Right atrium auricular region (tissue), 2 donors: ENCODE results near the genes CGB2, C19orf73 and DKKL1.

DNA sequence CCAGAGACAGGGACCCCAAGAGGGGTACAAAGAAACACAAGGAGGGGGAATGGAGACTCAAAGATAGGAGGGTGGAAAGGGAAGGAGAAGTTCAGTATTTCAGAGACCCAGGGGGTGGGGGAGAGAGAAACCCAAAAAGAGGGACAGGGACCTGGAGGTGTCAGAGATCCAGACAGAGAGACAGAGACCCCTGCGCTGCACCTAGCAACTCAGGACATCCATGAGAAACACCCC, 219 bp upstream of the ENSG00000268655 start:
- PRO-cap, result no peak
- RAMPAGE, long total RNA, 2 experiments, result no peak in any of the 2 experiments

DNA sequence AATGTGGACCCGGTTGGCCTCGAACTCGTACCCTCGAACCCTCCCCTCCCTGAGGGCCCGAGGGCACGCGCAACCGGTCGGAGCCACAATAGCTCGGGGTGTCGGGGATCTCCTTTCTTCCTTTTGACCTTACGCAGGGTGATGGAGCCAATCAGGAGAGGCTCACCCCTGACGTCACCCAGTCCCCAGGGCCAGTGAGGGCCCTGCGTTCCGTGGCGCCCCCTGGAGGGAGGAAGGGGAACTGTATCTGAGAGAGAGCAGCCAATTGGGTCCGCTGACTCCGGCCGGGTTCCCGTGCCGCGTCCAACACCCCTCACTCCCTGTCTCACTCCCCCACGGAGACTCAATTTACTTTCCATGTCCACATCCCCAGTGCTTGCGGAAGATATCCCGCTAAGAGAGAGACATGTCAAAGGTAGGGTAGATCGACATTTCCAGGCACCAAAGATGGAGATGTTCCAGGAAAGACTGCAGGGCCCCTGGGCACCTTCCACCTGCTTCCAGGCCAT, at the start of gene CGB2:
TSS of gene CGB2 (plus strand) at position 201 of the 509 bp plus-strand sequence.
- PRO-cap, result no peak
- RAMPAGE, long total RNA, 2 experiments, result no peak in any of the 2 experiments

- PRO-cap, result no peak
- RAMPAGE, long total RNA, 2 experiments, result no peak in any of the 2 experiments
These were observed 536 bp downstream of the NTF4 start for GRCh38 chr19:49064075-49064489.

DNA sequence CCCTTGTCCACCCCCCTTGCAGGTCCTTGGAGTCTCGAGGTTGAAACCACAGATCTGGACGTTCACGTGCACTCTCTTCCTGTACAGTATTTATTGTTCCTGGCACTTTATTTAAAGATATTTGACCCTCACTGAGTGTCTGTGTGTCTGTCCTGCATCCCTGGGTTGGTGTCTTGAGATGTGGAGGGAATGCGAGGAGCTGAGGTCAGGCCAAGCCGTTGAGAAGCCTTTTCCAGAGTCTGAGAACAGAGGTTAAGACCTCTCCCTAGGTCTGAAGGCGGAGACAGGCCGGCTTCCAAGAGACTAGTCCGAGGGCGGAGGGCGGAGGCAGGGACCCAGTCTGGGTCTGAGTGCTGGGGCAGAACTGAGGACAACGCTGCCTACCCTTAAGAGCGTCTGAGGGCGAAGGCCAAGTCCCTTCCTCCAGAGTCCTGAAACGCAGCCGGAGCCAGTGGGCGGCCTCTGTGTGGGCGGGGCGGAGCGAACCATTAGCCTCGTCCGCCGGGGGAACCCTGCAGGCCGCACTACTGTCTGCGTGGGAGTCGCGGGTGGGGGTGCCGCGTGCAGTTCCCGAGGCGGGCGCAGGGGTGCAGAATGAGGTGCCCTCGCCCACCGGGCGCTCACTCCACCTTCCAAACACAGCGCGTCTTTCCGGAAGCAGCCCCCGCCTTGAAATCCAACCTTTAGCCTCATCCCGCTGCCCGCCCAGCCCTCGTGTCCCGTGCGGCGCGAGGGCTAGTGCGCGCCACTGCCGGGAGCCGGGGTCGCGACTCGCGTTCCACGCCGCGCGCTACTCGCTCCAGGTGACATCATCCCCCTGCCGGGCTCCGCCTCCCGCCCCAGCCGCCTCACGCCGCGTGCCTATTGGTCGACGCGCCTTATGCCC, at the start of gene C19orf73:
TSS of gene C19orf73 (minus strand) at position 814 of the 886 bp plus-strand sequence.
- PRO-cap, result bidirectional peak, plus-strand start at position 566 of the sequence, minus-strand start at position 398 of the sequence; bidirectional peak, plus-strand start at position 745 of the sequence, minus-strand start at position 750 of the sequence; unidirectional peak, minus-strand start at position 805 of the sequence
- RAMPAGE, long total RNA, 2 experiments, result start-site peak on the minus strand in 2 of 2 experiments, centred at positions 796 to 806 of the sequence, 17 to 37 reads per replicate

DNA sequence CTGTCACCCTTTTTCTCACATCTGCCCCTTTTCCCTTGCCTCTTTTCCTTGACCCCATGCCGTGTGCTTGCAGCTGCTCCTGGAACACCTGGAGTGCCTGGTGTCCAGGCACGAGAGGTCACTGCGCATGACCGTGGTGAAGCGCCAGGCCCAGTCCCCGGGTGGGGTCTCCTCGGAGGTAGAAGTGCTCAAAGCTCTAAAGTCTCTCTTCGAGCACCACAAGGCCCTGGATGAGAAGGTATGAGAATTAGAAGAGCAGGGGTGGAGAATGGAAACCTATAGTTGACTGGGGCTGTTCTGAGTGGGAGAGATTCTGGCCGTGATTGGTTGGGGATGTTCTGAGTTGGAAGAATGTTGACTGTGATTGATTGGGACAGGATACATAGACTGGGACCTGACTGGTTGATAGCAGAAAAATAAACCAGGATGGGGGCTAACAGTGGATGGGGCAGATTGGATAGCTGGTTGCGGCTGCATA, 9.5 kb downstream of the PPFIA3 start:
- PRO-cap, result no peak
- RAMPAGE, long total RNA, 2 experiments, result no peak in any of the 2 experiments

- PRO-cap, result bidirectional peak, plus-strand start at chr19:49158351, minus-strand start at chr19:49158281
- RAMPAGE, long total RNA, 2 experiments, result no peak in any of the 2 experiments
These were observed 528 bp downstream of the TRPM4 start for GRCh38 chr19:49158066-49158573.

DNA sequence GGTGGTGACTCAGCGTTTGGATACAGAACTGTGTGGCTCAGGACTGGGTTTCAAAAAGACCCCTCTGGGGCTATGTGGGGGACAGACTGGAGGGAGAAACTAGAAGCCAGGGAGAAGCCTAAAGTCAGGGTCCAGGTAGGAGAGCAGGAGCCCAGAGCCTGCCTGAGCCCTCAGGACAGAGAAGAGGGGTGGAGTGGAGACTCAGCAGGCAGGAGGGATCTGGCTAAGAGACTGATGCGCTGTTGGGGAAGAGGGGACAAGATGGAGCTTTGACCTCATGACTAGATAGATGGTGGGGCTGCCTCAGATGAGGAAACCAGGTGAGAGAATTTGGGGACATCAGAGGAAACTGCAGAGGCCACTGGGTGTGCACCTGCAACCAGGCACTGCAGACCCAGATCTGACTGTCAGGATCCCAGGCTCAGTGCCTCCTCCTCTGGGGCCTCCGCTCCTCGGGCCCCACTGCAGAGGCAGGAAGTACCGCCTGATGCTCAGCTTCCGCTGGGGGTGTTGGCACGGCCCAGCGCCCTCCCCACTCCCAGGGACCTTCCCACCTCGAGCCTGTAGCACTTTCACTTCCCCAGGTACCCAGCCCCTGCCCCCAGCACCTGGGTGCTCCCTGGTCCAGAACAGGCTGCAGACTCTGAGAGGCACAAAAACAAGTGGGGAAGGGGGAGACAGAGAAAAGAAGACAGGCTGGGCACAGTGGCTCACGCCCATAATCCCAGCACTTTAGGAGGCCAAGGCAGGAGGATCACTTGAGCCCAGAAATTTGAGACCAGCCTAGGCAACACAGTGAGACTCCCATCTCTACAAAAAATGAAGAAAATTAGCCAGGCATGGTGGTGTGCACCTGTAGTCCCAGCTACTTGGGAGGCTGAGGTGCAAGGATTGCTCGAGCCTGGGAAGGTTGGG, 1.4 kb upstream of the CD37 start:
- PRO-cap, result no peak
- RAMPAGE, long total RNA, 2 experiments, result no peak in any of the 2 experiments

DNA sequence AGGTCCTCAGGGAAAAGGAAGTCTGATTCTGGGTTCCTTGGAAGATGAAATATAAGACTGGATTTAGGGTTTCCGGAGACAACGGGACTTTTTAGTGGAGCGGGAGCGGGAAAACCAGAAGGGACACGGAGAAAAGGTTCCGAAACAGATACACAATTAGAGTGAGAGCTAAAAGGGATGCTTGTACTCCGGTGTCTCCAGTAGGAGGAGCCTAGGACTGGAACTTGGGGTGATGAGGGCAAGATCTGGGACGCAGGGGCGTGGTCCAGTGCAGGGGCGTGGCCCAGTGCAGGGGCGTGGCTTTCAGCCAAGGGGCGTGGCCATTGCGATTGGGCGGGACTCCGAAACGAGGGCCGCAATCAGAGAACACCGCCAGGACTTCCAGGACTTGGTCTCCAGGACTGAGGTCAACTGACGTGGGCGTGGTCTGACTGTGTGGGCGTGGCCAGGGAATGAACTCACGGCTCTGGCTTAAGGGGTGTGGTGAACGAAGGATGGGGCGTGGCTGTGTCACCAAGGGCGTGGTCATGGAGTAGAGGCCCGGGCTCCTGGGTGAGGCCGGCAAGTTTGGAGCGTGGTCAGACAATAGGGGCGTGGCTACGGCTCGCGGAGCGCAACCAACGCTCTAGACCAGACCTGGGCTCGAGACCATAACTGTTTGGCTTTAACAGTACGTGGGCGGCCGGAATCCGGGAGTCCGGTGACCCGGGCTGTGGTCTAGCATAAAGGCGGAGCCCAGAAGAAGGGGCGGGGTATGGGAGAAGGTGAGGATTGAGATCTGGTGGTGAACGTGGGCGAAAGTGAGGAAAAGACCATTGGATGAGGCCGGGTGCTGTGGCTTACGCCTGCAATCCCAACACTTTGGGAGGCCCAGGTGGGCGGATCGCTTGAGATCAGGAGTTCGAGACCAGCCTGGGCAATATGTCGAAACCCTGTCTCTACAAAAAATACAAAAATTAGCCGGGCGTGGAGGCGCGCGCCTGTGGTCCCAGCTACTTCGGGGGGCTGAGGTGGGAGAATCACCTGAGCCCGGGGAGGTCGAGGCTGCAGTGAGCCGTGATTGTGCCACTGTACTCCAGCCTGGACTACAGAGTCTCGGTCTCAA, at the start of gene DKKL1:
TSS of gene DKKL1 (plus strand) at position 633 of the 1,105 bp plus-strand sequence.
- PRO-cap, result bidirectional peak, plus-strand start at position 564 of the sequence, minus-strand start at position 213 of the sequence
- RAMPAGE, long total RNA, 2 experiments, result no peak in any of the 2 experiments

DNA sequence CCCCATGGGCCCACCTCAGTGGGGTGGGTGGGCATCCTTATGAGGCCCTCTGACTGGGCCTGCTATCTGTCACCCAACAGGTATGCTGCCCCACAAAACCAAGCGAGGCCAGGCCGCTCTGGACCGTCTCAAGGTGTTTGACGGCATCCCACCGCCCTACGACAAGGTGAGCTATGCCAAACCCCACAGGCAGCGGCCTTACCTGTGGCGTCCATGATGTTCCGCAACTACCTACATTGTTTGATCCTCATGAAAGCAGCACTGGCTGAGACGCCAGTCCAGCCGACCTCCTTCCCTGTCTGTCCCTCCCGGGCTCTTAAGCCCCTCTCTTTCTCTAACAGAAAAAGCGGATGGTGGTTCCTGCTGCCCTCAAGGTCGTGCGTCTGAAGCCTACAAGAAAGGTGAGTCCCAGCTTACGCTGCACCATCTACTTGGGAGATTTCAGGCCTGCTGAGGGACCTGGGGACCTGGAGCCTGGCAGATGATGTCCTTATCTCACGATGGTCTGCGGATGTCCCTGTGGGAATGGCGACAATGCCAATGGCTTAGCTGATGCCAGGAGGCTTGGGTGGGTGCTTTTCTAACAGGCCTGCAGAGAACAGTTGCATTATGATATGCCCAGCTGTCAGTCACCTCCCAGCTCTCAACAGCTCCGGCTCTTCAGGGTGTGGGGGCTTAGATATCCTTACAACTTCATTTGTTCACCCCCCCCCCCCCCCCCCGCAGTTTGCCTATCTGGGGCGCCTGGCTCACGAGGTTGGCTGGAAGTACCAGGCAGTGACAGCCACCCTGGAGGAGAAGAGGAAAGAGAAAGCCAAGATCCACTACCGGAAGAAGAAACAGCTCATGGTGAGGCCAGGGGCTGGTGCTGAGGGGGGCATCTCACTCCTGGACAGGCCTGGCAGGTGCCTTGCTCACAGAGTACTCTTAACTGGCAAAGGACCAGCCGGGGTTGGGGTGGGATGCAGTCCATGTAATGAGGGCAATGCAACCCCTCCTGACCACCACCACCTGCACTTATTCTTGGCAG, 3.6 kb downstream of the RPL13A start:
- PRO-cap, result no peak
- RAMPAGE, long total RNA, 2 experiments, result start-site peak on the plus strand in 1 of 2 experiments, centred at position 122 of the sequence, 945 reads per replicate

- PRO-cap, result no peak
- RAMPAGE, long total RNA, 2 experiments, result no peak in any of the 2 experiments
These were observed 3.1 kb downstream of the RPS11 start for GRCh38 chr19:49499246-49499829.

- PRO-cap, result no peak
- RAMPAGE, long total RNA, 2 experiments, result no peak in any of the 2 experiments
These were observed 6.1 kb downstream of the PRR12 start for GRCh38 chr19:49596752-49597798.

DNA sequence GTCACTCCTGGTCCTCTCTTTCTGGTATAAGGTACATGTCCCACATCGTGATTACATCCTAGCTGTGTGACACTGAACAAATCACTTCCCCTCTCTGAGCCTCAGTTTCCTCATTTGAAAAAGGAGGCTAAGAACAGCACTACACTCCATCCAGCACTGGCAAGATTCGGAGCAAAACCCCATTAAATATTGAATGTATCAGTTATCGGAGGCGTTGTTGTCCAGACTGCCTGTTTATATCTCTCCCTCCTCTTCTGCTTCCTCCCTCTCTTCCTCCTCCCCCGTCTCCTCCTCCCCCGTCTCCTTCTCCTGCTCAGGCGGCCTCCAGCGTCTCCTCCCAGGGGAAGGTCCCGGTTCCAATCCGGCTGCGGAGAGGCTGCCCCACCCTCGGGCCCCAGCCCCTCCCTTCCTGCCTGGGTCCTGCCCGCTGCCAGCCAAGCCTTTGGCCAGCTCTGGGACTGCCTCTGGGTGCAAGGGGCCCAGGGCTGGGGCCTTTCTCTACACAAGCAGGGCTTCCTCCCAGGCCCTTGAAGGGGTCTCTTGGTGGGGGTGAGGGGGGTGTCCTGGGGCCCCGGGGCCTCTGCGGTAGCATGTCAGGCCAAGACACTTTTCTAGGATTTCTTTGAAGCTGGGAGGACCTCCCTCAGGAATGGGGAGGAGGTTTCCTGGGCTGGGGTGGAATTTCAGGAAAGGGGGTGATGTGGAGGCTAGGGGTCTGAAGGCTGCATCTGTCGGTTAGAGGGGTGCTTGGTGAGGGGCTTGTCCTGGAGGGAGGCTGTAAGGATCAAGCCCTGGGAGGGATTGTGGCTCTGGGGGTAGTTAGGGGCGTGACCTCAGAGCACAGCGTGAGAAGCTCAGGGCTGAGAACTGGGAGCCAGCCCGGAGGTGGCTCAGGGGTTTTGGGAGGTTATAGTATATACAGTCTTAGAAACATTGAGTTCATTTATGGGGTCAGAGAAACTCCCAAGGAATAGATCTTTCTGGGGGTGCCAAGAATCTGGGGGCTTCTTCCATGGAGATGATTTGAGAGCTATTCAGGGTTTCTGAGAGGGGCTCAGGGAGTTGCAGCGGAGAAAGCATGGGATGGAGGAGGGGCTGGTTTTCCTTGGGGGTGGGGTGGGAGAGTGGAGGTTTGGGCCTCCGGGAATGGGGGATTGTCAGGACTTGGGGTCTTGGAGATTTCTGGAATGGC, 1.7 kb downstream of the RRAS start:
- PRO-cap, result bidirectional peak, plus-strand start at position 445 of the sequence, minus-strand start at position 288 of the sequence; unidirectional peak, plus-strand start at position 836 of the sequence
- RAMPAGE, long total RNA, 2 experiments, result no peak in any of the 2 experiments

GRCh38 chr19:49644468-49645141, 2.6 kb downstream of the SCAF1 start:
- PRO-cap, result no peak
- RAMPAGE, long total RNA, 2 experiments, result no peak in any of the 2 experiments

DNA sequence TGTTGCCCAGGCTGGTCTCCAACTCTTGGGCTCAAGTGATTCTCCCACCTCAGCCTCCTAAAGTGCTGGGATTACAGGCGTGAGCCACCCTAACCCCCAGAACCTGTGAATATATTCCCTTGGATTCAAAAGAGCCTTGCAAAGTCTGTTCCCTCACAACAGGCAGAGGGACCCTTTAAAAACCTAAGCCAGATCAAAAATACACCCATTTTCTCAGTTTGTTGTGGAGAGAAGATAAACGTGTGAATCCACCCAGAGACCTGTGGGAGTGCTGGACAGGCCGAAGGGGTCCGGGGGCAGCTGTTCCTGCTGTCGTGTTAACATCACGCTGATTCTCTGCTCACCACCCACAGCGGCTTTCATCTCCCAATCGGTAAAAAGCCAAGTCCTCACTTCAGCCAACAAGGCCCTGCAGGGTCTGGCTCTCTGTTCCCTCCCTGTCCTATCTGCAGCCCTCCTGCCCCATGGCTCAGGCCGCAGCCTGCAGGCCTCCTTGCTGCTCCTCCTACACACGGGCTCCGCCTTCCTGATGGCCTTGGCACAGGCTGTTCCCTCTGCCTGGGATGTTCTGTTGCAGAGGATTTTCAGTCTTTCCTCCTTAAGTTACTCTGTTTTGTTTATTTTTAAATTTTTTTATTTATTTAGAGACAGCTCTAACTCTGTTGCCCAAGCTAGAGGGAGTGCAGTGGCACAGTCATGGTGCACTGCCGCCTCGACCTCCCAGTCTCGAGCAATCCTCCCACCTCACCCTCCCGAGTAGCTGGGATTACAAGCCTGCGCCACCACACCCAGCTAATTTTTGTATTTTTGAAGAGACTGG, 22.3 kb downstream of the FUZ start:
- PRO-cap, result no peak
- RAMPAGE, long total RNA, 2 experiments, result no peak in any of the 2 experiments

DNA sequence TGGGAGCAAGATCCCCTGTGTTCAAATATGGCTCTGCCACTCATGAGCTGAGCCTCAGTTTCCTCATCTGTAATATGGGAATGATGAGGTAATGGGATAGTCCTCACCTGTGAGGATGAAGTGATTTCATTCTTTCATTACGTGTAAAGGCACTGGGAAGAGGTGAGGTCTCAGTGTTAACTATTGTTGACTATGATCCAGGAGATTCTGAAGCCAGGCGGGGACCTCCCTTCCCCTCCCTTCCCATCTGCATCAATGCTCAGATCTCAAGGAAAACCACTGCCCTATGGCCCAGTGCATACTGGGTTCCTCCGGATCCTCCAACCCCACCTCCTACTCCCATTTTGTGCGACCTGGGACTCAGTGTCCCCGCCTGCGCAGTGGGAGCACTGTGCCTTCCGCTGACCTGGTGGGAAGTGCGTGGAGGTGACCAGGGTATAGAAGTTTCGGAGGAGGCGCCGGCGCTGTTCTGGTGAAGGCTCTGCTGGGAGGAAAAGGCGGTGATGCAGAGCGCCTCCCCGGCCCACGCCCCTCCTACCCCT, 5.0 kb downstream of the FUZ start:
- PRO-cap, result no peak
- RAMPAGE, long total RNA, 2 experiments, result no peak in any of the 2 experiments

- PRO-cap, result no peak
- RAMPAGE, long total RNA, 2 experiments, result no peak in any of the 2 experiments
These were observed 5.8 kb downstream of the PNKP start for GRCh38 chr19:49861514-49862071.

DNA sequence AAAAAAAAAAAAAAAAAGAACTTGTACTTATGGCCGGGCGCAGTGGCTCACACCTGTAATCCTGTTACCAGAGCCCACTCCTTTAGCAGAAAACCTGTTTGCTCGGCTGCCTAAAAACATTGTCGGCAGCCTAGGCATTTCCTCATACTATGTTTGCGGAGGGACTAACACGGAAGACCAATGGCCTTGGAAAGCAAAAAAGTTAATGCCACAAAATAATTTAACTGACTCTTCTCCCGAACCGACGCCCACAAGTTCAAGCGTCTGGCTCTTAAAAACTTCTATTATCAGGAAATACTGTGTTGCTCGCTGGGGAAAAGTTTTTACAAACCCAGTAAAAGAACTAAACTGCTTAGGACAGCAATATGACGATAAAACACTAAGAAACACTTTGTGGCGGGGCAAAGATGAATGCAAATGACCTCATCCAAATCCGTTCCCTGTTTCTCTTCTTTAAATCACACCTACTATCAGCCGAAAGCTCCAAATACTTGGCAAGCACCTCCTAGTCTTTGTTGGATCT, 5.0 kb downstream of the SIGLEC11 start:
- PRO-cap, result no peak
- RAMPAGE, long total RNA, 2 experiments, result no peak in any of the 2 experiments

GRCh38 chr19:49972005-49972429, 11.0 kb upstream of the SIGLEC11 start:
- PRO-cap, result no peak
- RAMPAGE, long total RNA, 2 experiments, result no peak in any of the 2 experiments

DNA sequence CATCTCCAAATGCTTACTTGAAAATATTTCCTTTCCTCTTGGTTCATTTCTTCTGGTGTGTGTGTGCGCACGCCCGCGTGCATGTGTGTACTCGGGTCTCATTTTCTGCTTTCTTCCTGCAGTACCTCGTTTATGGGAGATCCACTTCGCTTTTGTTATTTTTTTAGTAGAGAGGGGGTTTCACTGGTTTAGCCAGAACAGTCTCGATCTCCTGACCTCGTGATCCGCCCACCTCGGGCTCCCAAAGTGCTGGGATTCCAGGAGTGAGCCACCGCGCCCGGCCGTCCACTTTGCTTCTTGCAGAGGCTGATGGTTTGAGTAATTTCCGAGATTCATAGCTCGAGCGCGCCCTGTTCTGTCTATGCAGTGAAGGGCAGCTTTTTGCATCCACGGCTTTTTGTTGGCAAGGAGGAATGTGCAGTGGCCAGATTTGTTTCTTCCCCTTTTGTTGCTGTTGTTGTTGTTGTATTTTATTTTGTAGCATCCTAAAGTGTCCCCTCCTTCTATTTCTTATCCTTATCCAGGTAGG, 26.0 kb downstream of the IZUMO2 start:
- PRO-cap, result no peak
- RAMPAGE, long total RNA, 2 experiments, result no peak in any of the 2 experiments

DNA sequence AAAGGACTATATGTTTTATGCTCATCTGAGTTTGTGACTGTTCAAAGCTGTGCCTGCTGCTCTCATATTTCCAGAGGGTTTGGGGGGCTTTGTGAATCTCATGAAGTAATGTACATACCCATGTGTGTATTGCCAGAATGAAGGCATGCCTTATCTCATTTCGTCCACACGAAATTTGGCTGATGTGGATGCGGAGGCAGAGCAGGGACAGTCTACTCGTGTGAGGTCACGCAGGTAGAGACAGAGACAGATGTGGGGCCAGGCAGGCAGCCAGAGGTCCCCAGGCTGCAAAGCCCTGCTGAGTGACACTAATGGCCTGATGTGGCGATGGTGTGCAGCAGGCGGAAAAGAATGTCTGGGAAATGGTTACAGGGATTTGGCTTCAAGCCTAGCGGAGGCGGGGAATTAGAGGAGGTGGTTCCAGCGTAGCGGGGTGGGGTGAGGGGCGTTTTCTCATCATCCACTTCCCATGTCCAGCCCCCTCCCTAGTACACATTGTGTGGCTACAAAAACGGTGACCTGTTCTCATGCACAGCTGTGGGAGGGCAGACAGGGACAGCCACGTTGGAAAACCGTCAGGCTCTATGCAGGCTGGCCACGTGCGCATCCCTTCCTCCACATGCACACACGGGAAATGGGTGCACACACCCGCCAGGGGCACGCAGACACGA, 4.3 kb upstream of the IZUMO2 start:
- PRO-cap, result no peak
- RAMPAGE, long total RNA, 2 experiments, result no peak in any of the 2 experiments